ENCODE measurements around a stretch of chr13.

- RRBS, result no CpG with 5 or more reads among the region's 5 CpGs
Observed at GRCh38 chr13:66825009-66825340, 405.2 kb downstream of the PCDH9 start.

DNA sequence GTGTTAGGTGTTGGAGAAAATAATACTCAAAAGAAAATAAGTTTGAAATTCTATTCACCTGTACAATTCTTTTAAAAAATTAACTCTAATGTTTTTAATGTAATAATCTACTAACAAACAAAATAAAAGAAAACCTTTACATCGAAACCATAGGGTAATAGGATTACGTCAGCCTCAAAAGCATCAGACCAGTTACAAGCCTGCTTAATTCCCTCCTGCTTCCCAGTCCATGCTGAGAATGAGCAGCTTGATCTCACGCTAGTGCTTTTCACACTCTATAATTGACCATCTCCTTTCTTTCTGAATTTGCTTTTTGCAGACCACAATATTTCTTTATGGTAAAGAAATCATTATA lies 160.8 kb downstream of the PCDH9 start:
- RRBS, result no CpG with 5 or more reads among the region's 3 CpGs

- RRBS, result 1% methylated on average over 20 of the region's 49 CpGs
Observed at GRCh38 chr13:67230779-67231580, 844 bp upstream of the PCDH9 start.

DNA sequence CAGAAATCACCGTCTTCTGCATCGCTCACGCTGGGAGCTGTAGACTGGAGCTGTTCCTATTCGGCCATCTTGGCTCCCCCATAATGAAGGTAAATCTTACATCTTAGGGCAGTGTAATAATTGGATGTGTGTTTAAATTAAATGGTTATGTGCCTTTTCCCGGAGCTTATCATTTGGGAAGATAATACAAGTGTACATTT lies 456.0 kb upstream of the PCDH9 start:
- RRBS, result no CpG with 5 or more reads among the region's 5 CpGs

DNA sequence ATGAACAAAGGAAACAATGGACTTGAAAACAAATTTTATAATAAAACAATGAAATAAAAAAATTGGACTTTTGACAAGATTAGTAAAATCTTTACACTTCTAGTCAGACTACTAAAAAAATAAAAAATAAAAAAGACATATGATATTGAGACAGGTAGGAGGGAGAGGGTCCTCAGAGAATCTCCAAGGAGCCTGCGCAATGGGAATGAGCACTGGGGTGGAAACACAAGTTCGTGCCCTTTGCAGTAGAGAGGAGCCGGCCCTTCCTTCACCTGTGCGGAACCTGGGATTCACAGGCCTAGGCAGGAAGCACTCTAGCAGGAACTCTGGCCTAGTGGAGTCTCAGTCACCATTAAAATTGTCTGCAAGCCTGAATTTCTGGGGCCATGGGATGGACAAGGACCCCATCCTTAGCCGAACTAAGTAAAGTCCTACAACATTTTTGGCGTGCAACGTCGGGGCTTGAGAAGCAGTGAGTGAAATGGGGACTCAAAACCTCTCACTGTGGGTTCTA lies 1026.6 kb upstream of the PCDH9 start:
- RRBS, result no CpG with 5 or more reads among the region's 8 CpGs

GRCh38 chr13:73054614-73055193 lies 4.1 kb upstream of the KLF5 start:
- RRBS, result no CpG with 5 or more reads among the region's 5 CpGs

DNA sequence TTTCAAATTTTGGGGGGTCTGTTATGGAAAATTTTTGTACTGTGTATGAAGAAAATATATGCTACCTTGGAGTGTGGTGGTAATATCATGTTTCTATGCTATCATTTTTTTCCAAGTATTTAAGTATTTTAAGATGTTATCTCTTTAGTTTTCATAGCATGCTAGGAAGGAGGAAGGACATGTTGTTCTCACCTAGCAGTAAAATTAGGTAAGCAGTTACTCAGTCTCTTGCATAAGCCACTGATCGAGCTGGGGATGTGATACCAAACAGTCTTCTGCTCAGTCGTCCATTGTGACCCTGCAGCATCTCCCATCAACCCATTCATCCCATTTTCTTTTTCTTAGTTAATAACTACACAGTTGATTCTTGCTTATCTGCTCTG lies 130.5 kb downstream of the KLF5 start:
- RRBS, result no CpG with 5 or more reads among the region's 2 CpGs

DNA sequence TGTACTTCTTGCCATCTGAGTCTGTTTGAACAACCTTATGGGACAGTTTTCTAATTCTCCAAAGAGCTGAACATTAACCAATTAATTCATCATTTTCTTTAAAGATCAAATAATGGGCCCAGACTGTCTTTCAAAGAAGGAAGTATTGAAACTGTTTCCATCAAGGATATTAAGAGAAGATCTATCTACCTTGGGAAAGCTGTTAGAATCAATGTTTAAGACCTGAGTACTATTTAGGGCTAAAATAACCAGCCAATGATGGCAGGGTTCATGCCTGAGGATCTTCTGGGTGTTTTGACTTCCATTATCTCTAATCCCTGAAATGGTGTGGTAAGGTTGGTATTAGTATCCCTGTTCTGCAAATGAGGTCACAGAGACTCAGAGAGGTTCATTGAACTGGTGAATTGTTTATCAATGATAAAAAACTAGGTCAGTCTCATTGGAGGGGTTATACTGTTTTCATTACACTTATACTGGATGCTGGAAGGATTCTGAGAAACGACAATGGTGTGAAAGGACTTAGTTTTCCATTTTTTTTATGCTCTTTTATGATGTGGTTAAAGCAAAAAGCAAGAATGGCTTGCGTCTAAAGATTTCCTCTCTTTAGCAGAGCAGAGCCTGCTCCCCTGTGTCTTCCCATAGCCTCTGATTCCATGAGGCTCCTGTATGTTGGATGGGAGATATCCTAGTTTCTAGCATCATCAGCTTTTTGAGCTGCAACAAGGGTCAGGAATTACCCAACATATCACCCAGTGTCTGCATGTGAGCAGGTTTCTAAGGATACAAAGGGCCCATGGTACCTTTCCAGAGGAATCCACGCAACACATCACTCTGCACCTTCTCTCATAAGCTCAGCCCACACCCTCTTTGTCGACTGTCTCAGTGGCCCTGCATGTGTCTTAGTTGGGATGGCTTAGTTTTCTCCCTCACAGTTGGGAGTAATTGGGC lies 264.9 kb downstream of the KLF5 start:
- RRBS, result no CpG with 5 or more reads among the region's 4 CpGs

DNA sequence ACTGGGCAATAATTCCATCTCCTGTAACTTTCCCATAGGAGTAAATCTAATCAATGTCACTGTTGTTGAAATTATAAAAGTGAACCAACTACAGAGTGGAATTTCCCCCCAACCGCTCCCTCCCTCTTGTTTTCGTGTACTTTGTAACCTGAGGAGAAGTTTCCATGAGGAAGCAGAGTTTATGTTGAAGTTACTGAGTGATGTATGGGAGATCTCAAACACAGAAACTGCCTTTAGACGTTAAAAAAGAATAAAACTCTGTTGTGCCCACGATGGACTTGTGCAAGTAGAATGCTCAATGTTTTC lies 559.7 kb downstream of the KLF5 start:
- RRBS, result no CpG with 5 or more reads among the region's 4 CpGs

GRCh38 chr13:73914921-73915543 lies 856.2 kb downstream of the KLF5 start:
- RRBS, result no CpG with 5 or more reads among the region's 6 CpGs

DNA sequence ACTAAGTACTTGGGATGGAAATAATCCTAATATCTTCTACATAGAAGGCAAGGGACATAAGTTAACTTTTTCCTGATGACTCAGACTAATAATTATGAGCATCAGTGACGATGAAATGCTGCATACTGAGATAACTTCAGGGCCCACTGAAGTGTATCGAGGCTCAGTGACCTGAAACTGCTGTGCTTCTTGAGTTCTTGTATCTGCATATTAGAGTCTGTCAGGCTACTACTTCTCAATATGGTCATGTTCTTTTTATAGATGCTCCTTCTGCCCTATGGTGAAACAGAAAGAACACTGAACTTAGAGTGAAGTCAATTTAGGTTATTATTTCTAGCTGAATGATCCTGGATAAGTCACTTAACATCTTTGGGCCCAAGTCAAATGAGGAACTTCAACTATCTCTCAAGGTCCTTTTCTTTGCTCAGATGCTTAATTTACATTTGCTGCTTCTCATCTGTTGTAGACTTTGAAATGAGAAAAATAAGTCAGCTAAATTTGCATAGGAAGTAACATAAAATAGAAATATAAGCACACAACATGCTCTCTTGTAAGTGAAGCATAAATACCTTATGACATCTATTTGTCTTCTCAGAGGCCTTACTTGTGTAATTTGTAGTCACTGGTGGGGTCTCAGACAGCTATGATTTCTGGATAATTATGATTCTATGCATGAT lies 909.1 kb downstream of the KLF5 start:
- RRBS, result no CpG with 5 or more reads among the region's 2 CpGs

- RRBS, result no CpG with 5 or more reads among the region's 4 CpGs
Observed at GRCh38 chr13:74026771-74027209, 968.0 kb downstream of the KLF5 start.

DNA sequence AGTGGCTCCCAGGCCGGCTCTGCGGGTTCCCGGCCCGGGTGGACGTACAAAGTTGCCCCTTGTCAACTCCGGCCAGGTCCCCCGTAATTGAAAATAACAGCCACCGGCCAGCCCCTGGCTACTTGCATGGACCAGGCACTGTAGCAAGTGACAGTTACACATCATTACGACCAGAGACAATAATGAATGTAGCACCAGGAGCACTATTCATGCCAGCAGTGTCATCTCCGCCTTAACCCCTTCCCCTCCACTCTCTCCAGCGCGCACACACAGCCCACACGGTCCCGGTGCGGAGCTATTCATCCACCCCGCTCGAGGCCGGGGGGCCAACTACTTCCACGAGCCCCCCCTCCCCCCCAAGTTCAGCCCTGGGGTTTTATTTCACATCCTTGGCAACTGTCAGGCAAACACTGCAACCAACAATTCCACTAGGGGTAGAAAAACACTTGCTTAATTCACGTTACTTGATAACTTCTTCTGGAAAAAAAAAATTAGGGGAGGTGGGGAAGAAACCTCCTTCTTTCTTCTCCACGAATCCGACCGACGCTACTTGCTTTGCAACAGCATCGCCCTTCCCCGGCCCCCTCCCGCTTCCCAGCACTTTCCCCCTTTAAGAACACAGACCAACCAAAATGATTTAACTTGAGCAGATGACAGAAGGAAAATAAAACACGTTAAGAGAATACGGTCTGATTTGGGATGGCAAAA lies 1074.3 kb downstream of the KLF5 start:
- RRBS, result no CpG with 5 or more reads among the region's 29 CpGs

GRCh38 chr13:74233122-74233558 lies 1174.3 kb downstream of the KLF5 start:
- RRBS, result no CpG with 5 or more reads among the region's 9 CpGs

GRCh38 chr13:74552619-74553111 lies 929.3 kb downstream of the TBC1D4 start:
- RRBS, result no CpG with 5 or more reads among the region's 7 CpGs

GRCh38 chr13:75225837-75226730 lies 255.9 kb downstream of the TBC1D4 start:
- RRBS, result no CpG with 5 or more reads among the region's 15 CpGs

- RRBS, result no CpG with 5 or more reads among the region's 4 CpGs
Observed at GRCh38 chr13:75310885-75311443, 171.0 kb downstream of the TBC1D4 start.

- RRBS, result no CpG with 5 or more reads among the region's 4 CpGs
Observed at GRCh38 chr13:75405893-75406371, 76.0 kb downstream of the TBC1D4 start.

DNA sequence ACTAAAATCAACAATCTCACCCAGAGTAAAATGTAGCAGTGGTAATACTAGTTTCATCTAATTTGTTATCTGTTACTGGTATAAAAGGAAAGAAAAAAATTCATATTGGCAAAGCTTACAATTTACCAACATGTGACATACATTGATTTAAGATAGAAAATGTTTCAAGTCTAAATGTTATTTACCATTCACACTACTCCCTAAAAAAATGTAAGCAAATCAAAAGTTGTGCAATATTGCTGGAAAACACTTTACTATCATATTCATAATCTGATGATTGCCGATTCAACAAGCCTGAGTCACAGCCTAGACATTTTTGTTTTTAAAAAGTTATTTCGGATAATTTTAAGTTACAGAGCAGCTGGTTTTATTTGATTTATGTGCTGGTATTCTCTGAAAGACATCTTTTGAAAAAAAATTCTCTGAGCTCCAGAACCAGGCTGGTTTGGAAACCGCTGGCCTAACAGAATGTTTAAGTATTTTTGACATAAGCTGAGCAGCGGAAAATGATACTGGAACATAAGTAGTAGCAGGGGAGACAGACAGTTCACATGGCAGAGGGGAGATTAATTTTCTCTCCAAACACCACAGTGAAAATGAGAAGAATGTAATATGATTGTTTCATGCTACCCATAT lies 36.3 kb downstream of the TBC1D4 start:
- RRBS, result no CpG with 5 or more reads among the region's 4 CpGs

GRCh38 chr13:75458119-75458835 lies 23.7 kb downstream of the TBC1D4 start:
- RRBS, result no CpG with 5 or more reads among the region's 10 CpGs

Data from amniotic epithelial cell (primary cell).